Tongue (tissue), 2 donors: ENCODE results near the gene ITPRID2.

DNA sequence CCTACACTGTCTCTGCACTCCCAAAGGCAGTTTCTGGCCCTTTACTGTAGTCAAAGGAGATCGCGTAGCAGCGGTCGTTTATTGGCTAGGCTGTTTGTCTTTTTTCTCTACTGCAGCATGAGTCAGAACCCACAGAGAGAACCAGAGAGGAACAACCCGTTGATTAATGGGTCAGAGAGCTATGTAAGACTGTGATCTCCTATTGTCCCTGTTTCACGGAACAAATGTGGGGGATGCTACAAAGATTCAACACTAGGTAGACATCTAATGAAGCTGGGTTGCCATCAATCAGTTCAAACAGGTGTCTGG is 118.6 kb upstream of the CWC22 start:
- RAMPAGE, long total RNA: no peak

DNA sequence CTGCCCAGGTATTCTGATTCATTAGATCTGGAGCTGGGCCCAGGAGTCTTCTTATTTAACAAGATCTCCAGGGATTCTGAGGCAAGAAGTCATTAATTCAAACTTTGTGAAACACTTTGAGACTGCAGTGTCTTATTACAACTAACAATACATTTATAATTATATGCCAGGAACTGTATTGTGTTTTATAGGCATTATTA is 257.5 kb upstream of the UBE2E3 start:
- RAMPAGE, long total RNA: no peak

GRCh38 chr2:181013080-181014120 is 33.0 kb downstream of the UBE2E3 start:
- RAMPAGE, long total RNA: no peak

GRCh38 chr2:181142391-181142936 is 162.1 kb downstream of the UBE2E3 start:
- RAMPAGE, long total RNA: no peak

- RAMPAGE, long total RNA: no peak
Observed at GRCh38 chr2:181145984-181146508, 165.6 kb downstream of the UBE2E3 start.

- RAMPAGE, long total RNA: no peak
Observed at GRCh38 chr2:181394219-181394572, 63.0 kb upstream of the ITGA4 start.

GRCh38 chr2:181461996-181462465 is 4.8 kb downstream of the ITGA4 start:
- RAMPAGE, long total RNA: no peak

DNA sequence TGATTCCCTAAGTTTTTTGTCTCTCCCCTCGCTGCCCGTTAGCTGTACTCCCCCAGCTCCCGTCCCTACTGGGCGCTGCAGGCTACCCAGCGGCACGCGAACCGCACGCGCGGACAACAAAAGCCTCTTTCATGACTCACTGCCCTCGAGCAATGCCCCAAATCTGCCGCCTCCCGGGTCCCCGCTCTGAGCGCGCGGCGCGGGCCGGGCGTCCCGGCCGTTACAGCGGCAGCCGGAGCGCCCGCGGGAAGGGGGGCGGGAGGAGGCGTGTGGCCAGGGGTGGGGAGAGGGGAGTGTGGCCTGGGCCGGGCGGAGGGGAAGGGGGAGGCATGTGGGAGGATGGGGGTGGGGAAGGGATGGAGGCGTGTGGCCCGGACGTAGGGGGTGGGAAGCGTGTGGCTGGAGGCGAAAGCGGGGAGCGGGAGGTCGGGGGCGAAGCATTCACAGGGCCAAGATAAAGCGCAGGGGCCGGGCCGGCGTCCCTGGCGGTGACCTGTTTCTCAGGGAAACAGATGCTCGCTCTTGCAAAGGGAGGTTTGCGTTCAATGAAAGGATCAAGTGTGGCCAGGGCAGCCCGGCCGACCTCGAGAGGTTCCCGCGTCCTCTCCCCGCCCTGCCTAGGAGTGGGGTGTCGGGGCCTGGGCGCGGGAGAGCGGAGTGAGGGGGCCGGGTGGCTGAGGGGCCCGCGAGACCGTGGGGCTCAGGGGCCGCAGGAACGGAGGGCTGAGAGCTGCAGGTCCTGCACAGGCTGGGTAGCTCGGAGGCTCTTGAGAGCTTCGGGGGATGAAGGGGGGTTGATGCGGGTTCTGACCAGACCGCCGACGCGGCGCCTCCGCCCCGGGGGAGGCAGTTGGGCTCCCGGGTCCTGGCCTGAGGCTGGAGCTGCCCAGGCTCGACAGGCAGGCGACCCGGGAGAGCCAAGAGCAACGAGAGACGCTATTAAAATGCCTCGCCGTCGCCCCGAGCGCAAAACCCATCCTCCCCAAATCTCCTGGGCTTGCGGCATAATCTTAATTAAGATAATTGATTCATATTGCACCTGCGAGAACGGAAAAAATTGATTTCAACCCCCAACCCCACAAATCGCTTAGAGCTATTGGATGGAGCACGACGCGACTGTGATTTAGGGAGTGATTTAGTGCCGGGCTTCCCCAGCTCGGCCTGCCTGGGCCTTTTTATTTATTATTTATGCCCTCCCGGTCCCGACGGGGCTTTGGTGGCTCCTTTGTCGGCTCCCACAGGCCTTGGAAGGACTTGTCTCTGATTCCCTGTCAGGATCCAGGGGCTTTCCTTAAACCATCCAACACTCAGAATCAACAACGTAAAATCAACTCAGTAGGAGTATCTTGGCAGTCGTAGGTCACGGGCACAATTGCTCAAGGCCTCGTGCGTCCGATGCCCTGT is 3.7 kb upstream of the NEUROD1 start:
- RAMPAGE, long total RNA: no peak

- RAMPAGE, long total RNA: no peak
Observed at GRCh38 chr2:181861309-181861725, 30.2 kb upstream of the ITPRID2 start.

DNA sequence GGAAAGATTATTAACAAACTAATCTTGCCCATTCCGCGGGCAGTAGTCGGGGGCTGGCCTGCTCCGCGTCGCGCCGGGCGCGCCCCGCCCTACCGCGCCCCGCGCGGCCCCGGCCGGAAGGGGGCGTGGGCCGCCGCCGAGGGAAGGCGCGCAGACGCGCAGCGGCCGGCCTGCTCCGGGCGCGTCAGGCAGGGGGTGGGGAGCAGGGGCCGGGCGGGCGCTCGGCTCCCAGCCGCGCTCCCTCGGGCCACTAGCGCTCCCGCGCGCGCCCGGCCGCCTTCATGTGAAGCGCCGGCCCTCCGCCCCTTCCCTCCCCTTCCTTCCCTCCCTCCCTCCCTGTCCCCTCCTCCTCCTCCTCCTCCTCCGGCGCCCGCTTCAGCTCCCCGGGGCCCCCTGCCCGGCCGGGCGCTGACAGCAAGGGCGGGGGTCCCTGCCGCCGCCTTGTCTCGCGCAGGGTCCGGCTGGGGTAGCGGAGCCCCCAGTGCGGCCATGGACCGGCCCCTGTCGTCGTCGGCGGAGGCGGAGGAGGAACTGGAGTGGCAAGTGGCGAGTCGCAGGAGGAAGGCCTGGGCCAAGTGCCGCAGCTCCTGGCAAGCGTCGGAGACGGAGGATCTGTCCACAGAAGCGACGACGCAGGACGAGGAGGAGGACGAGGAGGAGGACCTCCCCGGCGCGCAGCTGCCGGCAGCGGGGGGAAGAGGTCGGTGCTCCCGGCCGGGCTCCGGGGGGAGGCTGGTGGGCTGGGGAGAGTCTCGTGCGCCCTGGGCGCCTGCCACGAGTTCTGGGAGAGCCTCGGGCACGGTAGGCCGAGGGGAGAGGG is at the start of gene ITPRID2:
Gene ITPRID2 (plus strand): TSS at position 153 of the 820 bp plus-strand sequence.
- RAMPAGE, long total RNA: no peak

DNA sequence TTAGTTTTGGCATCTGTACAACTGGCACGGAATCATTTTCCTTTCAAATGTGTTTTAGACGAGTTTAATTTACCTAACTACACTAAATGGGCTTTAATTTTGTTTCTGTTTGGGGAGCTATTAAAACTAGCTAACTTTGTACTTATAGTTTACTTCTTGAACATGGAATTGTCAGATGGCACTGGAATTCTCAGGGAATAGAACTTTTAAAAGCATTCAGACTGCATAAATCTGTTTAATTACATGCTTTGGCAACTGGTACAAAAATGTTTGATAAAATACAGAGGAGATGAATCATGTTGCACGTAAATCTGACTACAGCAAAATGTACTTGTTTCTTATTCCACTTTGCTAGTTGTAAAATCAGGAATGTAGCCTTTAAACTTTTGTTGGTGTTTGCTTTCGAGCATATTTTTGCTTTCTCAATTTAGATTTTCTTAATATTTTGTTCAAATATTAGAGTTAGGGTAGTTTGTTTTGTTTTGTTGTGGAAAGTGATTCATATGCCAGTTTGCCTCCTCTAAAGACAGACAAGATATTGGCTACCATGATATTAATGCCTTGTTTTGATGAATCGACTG is 1.6 kb downstream of the ITPRID2 start:
- RAMPAGE, long total RNA: no peak

- RAMPAGE, long total RNA: no peak
Observed at GRCh38 chr2:181896332-181896779, 4.8 kb downstream of the ITPRID2 start.

GRCh38 chr2:181910089-181910854 is 18.7 kb downstream of the ITPRID2 start:
- RAMPAGE, long total RNA: no peak

GRCh38 chr2:182584249-182584534 is 131.9 kb upstream of the DNAJC10 start:
- RAMPAGE, long total RNA: no peak

DNA sequence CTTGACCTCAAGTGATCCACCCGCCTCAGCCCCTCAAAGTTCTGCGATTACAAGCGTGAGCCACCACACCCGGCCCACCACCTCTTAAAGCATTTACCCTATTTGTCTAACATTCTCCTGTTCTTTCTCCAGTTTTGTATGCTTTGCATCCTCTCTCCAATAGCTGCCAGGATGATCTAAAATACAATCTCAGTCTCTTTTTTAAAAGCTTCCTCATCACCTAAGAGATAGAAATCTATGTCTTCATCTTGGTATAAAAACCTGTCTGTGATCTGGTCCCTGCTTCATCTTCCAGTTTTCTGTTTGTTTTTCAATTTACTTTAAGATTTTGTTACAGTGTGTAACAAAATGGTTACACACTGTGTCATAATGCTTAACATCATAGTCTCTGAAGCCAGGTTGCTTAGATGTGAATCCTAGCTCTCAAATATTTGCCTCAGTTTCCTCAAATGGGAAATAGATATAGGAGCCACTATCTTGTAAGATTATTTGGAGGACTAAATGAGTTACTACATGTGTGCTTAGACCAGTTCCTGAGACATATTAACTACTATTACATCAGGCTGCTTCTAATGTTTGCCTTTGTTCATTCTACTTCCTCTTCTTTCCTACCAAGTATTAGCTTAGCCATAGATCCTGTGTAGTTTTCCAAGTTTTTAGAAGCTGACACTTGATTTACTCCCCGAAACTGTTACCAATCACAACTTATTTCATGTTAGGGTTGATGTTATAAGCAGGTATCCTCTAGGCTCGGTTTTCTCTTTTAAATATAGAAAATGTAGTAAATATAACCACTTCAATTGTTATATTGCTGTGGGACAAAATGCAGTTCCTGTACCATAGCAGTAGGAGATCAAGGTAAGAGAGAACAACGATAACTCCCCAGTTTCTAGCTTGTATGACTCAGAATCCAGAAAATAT is 1.0 kb upstream of the DNAJC10 start:
- RAMPAGE, long total RNA: no peak

- RAMPAGE, long total RNA: no peak
Observed at GRCh38 chr2:183038758-183039263, 554 bp upstream of the NCKAP1 start.

GRCh38 chr2:183222744-183223092 is 98.5 kb downstream of the NUP35 start:
- RAMPAGE, long total RNA: no peak

- RAMPAGE, long total RNA: no peak
Observed at GRCh38 chr2:184659919-184660151, 61.5 kb downstream of the ZNF804A start.

DNA sequence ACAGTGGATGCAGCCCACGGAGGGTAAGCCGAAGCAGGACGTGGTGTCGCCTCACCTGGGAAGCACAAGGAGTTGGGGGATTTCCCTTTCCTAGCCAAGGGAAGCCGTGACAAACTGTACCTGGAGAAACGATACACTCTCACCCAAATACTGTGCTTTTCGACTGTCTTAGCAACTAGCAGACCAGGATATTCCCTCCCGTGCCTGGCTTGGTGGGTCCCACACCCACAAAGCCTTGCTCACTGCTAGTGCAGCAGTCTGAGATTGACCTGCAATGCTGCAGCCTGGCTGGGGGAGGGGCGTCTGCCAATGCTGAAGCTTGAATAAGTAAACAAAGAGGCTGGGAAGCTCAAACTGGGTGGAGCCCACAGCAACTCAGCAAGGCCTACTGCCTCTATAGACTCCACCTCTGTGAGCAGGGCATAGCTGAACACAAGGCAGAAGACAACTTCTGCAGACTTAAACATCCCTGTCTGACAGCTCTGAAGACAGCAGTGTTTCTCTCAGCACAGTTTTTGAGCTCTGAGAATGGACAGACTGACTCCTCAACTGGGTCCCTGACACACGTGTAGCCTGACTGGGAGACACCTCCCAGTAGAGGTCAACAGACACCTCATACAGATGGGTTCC is 448.5 kb upstream of the FSIP2 start:
- RAMPAGE, long total RNA: no peak

DNA sequence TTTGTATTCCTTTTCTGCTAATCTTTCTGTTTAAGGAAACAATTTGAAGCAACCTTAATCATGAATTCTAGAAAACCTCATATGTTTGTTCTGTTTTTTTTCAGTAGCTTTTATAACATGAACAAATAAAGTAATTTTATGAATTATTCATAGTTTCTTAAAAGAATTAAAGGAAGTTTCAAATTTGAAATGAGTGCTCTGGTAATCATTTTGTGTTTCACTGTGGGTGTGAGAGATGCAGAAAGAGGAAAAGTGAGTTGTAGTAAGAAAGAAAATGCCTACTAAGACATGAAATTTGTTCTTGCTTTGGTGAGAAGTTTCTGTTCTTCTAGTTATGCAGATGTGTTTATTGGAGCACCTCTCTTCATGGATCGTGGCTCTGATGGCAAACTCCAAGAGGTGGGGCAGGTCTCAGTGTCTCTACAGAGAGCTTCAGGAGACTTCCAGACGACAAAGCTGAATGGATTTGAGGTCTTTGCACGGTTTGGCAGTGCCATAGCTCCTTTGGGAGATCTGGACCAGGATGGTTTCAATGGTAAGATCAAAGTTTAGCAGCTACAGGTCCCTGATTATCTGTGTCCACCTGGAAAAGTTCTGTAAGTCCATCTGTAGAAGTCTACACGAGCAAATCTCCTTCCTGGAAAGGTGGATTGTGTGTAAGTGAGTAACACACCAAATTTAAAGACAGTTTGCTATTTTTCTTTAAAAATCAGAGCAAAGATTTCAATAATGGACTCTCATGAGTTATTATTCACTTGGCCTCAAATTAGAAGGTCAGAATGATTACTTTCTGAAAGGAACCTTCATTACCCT is 51.4 kb downstream of the ITGAV start:
- RAMPAGE, long total RNA: no peak